ENCODE measurements around a stretch of chr17.

- RRBS, result 5% methylated on average over 7 of the region's 65 CpGs
Observed at GRCh38 chr17:20843669-20844184, 199.1 kb downstream of the USP22 start.

DNA sequence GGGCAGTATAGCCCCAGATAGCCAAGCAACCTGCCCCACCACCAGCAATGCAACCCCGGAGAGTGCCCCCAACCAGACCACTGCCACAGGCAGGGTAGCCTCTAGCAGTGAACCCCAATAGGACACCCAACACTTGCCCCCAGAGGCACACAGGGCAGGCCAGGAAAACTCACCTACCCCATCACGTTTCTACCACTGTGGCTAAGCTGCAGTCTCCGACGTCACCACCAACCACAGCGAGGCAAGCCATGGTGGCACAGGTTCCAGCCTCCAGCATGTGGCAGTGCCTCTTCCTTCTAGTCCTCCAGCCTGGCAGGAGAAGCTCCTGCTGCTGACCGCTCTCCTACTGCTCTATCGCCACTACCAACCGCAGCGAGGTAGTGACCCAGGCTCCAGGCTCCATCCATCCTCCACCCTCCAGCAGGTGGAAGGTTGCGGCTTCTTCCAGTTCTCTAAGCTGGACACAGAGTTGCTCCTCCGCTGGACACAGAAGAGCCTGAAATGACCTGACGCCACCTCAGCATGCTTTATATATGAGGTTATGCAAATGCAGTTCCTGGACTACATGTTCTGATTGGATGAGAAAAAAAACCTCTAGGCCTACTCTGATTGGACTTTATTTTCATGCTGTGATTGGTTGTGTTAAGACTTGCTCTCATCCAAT lies 175.0 kb downstream of the USP22 start:
- RRBS, result no CpG with 5 or more reads among the region's 12 CpGs

GRCh38 chr17:21002494-21002979 lies 40.3 kb downstream of the USP22 start:
- RRBS, result no CpG with 5 or more reads among the region's 16 CpGs

DNA sequence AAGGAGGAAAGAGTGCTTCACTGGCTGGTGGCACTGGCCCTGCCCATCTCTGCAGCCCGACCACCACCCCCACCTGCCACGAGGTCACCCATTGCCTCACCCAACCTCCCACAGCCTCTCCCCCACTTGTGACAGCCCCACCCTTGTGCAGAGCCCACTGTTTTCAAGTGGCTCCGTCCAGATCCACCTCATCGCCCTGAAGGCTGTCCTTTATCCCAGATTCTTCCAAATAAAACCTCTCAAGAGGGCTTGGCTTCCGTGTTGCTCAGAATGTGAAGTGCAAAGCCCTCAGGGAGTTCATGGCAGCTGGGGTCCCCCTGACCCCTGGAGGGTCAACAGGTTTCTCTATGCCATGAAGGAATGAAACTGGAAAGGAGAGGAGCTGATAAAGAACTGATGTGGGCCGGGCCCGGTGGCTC lies 39.6 kb downstream of the USP22 start:
- RRBS, result no CpG with 5 or more reads among the region's 7 CpGs

DNA sequence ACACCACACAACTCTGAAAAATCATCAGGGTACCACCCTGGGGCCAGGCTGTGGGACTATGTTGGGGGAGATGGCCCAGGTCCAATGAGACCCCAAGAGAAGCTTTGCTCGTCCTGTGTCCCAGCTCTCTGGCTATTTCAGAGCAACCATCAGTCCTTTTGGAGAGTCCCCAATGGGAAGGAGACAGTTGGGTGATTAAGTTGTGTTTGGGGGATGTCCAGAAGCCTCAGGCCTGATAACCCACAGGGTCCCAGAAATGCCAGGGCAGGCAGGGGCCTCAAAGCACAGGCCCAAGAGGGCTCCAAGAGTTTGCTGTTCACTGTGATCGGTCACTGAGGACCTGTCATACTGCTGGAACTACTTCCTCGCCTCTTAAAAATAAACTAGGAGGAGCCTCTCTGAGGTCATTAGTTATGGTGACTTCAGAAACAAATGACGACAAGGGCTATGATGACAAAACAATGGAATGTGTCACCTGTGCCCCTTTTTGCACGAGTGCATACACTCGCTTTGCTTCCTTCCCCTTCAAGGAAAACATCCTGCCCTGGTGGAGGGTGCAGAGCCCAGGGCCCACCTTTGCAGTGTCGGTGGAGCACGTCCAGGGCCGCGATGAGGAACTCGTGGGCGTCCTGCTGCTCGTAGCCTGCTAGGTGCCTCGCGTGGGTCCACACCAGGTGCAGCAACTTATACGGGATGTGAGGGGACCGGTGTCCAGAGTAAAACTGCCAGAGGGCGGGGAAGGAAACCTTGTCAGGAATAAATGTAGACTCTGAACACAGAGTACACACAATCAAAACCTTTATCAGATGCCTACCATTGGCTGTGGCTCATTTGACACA lies 27.4 kb downstream of the USP22 start:
- RRBS, result no CpG with 5 or more reads among the region's 18 CpGs

GRCh38 chr17:21021037-21021957 lies 21.5 kb downstream of the USP22 start:
- RRBS, result no CpG with 5 or more reads among the region's 10 CpGs

DNA sequence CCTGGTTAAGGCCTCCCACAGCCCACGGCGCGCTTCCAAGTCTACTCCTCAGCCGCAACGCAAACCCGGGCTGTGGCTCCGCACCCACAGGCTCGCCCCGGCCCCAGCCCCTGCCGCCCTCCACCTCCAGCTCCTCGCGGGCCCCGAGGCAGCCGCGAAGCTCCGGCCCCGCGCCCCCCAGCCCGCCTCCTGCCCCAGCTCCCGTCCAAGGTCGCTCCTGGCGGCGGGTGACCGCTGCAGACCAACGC lies 1.0 kb downstream of the USP22 start:
- RRBS, result 1% methylated on average over 8 of the region's 25 CpGs

- RRBS, result 36% methylated on average over 3 of the region's 13 CpGs
Observed at GRCh38 chr17:21165922-21166955, 39.5 kb downstream of the DHRS7B start.

- RRBS, result no CpG with 5 or more reads among the region's 12 CpGs
Observed at GRCh38 chr17:21227923-21228793, 14.2 kb upstream of the TMEM11 start.

DNA sequence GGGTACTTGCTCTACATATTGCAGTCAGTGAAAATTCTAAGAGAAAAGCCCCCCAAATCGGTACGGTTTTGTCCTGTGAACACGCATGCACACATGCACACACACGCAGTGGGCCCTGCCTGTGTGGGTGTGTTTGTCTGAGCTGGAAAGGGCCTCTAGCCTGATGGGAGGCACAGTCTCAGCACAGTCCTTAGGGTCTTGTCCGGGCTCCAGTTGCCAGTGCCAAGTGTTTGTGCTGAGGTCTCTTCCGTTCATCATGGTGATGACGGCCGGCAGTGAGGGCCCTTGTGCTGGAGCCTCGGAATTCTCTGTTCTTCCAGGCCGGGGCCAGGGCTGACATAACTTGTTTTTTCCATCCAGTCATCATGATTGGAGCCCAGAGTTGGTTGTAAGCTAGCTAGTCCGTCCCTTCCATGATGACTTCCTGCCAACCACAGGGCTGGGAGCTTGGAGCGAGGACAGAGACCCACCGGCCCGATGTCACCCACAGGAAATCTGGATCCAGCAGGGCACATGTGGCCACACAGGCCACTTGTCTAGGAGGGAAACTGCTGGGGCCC lies 26.5 kb downstream of the MAP2K3 start:
- RRBS, result 39% methylated on average over 6 of the region's 14 CpGs

DNA sequence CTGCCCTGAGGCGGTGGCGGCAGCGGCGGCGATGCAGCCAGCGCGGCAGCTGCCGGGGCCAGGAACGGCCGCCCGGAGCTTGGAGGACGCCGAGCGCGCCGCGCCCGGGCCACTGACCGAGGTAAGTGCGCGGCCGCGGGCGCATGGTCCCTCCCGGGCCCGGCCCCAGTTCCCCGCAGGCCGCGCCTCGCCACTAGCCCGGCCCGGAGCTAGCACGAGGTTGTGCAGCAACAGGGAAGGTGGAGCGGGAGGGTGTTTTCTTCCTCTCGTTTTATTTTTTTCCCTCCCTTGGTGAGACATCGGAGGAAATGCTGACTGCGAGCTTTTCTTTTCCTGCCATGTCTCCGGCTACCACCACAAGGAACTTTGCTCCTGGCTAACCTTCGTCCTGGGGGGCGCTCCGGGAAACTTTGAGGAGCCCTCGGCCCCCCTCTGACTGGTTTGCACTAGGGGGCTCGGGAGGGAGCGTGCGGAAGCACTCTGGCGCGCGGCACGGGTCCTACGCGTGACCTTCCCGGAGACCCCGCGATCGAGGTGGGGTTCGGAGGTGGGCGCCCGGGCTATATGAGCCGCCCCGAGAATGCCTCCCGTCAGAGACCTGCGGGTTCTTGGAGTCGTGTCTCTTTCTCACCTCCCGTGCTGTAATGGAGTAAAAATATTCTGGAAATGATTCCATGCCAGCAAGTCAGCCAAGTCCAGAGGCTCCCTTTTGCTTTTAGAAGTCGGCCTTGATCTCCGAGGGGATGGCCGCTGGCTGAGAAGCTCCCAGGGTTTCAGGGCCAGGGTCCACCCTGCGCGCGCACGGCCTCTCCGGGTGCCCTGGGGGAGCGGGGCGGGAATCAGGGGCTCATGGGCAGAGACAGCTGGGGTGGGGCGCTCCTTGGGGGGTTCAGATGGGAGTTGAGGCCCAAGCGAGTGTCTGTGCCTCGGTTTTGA lies 904 bp downstream of the KCNJ12 start:
- RRBS, result 5% methylated on average over 40 of the region's 77 CpGs

DNA sequence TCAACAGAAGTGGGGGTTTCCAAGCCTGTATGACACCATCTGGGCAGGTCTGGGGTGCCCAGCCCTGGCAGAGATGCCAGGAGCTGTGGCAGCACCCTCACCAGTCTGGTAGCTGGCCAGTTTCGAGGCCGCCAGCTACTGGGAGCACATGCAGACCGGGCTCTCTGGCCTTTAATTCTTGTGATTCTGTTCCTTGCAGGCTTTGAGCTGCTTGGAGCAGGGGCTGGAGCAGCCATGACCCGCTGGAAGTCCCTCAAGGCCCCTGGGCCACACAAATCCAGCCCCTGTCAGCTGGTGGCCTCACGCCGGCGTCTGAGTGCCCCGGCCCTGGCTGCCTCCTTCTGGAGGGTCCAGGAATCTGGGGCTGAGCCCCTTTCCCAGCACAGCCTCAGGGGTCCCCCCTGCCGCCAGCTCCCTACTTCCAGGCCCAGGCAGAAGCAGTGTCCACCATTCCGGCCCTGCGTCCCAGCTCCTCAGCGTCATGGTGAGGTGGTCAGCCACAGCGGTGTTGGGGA lies 7.4 kb downstream of the KCNJ18 start:
- RRBS, result no CpG with 5 or more reads among the region's 13 CpGs

DNA sequence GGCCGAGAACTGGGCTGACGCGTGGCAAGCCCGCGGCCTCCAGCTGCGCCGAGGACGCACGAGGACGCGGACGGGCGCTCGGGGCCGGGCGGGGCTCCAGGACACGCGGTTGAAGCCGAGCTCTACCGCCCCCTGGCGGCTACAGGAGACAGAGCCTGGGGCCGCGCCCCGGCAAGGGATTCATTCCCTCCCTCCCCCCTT lies 78.7 kb downstream of the KCNJ18 start:
- RRBS, result no CpG with 5 or more reads among the region's 24 CpGs

GRCh38 chr17:22118150-22118370 lies 425.7 kb downstream of the KCNJ18 start:
- RRBS, result no CpG with 5 or more reads among the region's 2 CpGs

DNA sequence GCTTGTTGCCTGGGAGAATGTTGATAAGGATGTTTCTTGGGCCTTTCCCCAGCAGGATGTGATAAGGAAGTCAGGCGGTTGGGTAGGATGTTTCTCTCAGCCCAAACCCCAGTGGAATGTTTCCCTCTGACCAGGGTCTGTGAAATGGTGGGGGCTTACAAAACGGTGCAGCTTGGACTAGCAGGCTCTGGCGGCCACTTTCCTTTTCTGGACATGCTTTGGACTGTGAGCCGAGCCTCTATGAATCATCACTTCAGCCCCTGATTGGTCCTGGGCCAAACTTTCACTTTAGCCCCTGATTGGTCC lies 630.7 kb downstream of the KCNJ18 start:
- RRBS, result no CpG with 5 or more reads among the region's 4 CpGs

DNA sequence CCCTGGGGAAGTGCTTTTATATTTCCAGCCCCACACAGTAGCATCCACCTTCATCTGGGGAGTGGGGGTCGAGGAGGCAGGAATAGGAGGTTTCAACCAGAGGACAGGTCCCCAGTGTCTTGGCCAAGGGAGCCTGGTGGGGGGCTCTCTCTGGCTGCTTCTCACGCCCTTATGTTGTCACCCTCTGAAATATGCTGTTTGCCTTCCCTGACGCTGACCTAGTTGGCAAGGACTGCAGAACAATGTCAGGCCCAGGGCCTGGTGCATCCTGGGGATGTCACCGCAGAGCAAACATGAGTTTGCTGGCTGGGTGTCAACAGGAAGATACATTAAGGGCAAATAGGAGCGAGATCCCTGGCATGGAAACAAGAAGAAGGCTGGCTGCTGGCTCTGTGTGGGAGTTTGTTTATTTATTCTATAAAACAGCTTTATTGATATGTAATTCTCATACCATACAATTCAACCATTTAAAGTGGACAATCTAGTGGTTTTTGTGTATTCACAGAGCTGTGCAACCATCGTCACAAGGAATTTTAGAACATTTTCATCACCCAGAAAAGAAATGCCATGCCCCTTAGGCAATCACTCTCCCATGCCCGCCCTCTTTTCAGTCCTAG lies 46.5 kb upstream of the WSB1 start:
- RRBS, result no CpG with 5 or more reads among the region's 7 CpGs

GRCh38 chr17:27495489-27495838 lies 39.2 kb downstream of the KSR1 start:
- RRBS, result no CpG with 5 or more reads among the region's 5 CpGs

- RRBS, result no CpG with 5 or more reads among the region's 9 CpGs
Observed at GRCh38 chr17:27531482-27532255, 75.4 kb downstream of the KSR1 start.

DNA sequence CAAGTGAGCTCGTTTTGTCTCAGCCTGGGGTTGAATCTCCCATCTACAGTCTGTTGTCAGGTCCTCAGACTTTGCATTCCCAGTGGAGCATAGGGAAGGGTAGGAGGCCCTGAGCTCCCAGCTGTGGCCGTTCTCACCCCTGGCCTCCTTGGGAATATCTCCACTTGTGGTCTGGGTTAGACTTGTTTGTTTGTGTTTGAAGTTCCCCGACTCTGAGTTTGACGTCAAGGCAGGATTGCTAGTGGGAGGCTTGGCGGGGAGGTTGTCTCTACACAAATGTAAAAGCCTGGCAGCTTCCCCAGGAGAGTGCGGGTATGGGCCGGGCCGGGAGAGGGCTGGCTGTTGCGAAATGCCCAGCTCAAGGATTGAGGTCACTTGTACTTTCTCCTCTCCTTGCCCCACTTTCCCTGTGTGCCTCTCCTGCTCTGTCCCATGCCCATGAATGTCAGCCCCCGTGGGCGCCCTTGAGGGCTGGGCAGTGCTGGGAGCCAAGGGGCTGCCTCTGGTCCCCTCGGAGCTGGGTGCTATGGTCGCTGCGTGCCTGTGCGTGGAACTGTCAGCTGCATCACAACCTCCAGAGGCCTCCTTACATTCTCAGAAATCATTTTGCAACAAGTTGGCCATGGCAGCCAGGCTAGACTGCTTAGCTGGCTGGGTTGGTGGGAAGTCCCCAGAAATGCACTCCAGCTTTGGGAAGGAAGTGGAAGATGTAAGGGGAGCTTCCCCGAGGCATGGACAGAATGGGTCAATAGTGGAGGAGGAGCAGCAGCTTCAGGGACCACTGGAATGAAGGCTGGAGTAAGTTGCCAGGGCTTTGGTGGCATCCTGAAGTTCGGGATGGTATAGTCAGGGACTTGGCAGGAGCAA lies 84.3 kb downstream of the KSR1 start:
- RRBS, result no CpG with 5 or more reads among the region's 17 CpGs